Omental fat pad (tissue), 4 donors: Measurements from ENCODE around the genes ADGRF5 and ADGRF1.

GRCh38 chr6:45532684-45533228 lies 155.0 kb upstream of the SUPT3H start:
- PRO-cap: no peak
- RAMPAGE, long total RNA, 4 experiments: no peak in any of the 4 experiments

- PRO-cap: no peak
- RAMPAGE, long total RNA, 4 experiments: no peak in any of the 4 experiments
Measured at GRCh38 chr6:45658777-45659475, 281.2 kb upstream of the SUPT3H start.

- PRO-cap: no peak
- RAMPAGE, long total RNA, 4 experiments: no peak in any of the 4 experiments
Measured at GRCh38 chr6:45677168-45677926, 299.6 kb upstream of the SUPT3H start.

GRCh38 chr6:46161018-46161760 lies 9.6 kb downstream of the ENPP5 start:
- PRO-cap: no peak
- RAMPAGE, long total RNA, 4 experiments: no peak in any of the 4 experiments

GRCh38 chr6:46376582-46377005 lies 114.7 kb downstream of the RCAN2 start:
- PRO-cap: no peak
- RAMPAGE, long total RNA, 4 experiments: no peak in any of the 4 experiments

DNA sequence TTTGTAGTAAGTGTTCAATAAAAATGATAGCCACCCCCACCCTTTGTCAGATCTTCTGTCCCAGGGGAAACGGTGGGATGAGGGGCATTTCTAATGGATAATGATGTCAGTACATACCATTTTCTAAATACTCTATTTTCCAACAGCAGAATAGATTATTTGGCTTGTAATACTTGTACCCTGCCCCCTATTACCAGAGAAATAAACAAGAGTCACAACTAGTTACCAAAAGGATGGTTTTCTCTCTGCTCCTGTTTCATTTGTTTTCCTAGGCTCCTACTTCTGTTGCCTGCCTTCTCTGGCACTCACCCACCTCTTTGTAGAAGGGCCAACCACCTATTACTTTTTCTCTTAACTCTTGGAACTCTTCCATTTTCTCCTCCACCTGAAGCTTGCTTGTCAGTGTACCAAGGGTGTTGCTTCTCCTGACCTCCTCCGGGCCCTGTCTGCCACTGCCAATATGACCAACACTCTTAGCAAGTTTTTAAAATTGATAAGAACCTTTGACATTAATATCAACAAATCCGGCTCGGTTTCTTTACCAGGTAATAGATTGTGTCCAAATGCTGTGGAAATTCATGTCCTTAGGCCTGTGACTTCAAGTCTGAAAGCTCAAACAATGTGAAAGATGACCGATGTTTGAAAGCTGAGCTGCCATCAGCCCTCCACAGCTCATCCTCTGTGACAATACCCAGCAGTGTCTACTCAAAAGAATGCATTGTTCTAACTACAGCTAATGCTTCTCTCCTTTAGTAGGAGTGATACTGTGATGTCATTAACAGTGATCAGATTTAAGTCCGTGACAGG lies 97.6 kb downstream of the RCAN2 start:
- PRO-cap: no peak
- RAMPAGE, long total RNA, 4 experiments: no peak in any of the 4 experiments

- PRO-cap: no peak
- RAMPAGE, long total RNA, 4 experiments: no peak in any of the 4 experiments
Measured at GRCh38 chr6:46489424-46489883, 1.8 kb downstream of the RCAN2 start.

- PRO-cap: no peak
- RAMPAGE, long total RNA, 4 experiments: start-site peak on the minus strand in 2 of 4 experiments, at chr6:46921887-46921970 at its widest, 170 to 1,048 reads per replicate
Measured at GRCh38 chr6:46921664-46922217, at the start of gene ADGRF5. TSS of gene ADGRF5 (minus strand) at chr6:46921938.

DNA sequence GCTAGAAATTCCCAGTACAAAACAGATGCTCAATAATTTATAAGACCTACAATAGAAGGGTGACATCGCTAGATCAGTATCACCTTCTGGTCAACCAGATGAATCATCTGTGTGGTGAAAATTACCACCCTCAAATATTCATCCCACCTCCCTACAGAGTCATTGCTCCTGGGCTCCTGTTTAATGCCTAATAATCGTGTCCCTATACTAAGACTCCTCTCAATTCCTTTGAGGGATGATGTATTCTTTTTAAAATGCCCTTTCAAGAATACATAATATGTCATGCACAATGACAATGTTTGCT lies 10.8 kb upstream of the ADGRF5 start:
- PRO-cap: no peak
- RAMPAGE, long total RNA, 4 experiments: no peak in any of the 4 experiments

- PRO-cap: no peak
- RAMPAGE, long total RNA, 4 experiments: no peak in any of the 4 experiments
Measured at GRCh38 chr6:46952273-46952542, 30.5 kb upstream of the ADGRF5 start.

GRCh38 chr6:47016000-47016980 lies 25.8 kb downstream of the ADGRF1 start:
- PRO-cap: no peak
- RAMPAGE, long total RNA, 4 experiments: no peak in any of the 4 experiments

DNA sequence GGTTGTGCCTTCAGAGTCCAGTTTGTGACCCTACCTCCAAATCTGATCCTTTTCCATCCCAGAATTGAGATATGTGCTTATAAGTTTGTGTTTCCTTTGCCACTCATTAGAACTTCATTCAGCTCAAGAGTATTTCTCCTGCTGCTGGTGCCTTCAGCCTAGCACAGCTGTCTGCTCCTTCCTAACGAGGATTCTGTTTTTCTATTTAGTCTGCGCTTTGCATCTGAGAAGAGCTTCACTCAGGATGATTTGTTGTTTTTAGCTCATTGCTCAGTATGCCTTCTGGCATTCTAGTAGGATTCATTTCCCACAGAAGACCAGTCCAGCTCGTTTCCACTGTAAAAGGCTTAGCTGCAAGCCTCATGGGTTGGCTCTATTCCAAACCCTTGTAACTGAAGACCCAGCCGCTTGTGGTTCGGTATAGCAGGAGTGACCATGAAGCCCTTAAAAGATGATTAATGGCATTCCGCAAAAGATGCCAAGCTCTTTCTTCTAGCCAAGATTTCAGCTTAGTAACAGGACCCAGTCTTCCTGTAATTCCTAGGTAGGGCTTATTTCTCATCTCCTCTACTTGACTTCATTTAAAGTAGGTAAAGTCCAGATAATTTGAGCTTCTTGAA lies 7.3 kb downstream of the ADGRF1 start:
- PRO-cap: no peak
- RAMPAGE, long total RNA, 4 experiments: no peak in any of the 4 experiments

GRCh38 chr6:47041993-47042621 lies at the start of gene ADGRF1:
TSS of gene ADGRF1 (minus strand) at chr6:47042332.
- PRO-cap: no peak
- RAMPAGE, long total RNA, 4 experiments: no peak in any of the 4 experiments

- PRO-cap: no peak
- RAMPAGE, long total RNA, 4 experiments: no peak in any of the 4 experiments
Measured at GRCh38 chr6:47044147-47044918, 2.2 kb upstream of the ADGRF1 start.

DNA sequence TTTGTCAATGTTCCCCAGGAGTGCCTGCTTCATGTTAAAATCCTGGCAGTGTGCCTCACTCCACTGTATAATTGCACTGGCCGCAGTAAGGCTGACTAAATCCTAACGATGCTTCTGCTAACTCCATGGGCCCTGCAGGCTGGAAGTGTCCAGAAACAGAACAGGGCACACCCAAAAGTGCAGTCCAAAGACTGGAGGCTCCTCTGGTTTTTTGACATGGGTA lies 41.5 kb upstream of the ADGRF1 start:
- PRO-cap: no peak
- RAMPAGE, long total RNA, 4 experiments: no peak in any of the 4 experiments

- PRO-cap: no peak
- RAMPAGE, long total RNA, 4 experiments: no peak in any of the 4 experiments
Measured at GRCh38 chr6:47104071-47104303, 61.9 kb upstream of the ADGRF1 start.

DNA sequence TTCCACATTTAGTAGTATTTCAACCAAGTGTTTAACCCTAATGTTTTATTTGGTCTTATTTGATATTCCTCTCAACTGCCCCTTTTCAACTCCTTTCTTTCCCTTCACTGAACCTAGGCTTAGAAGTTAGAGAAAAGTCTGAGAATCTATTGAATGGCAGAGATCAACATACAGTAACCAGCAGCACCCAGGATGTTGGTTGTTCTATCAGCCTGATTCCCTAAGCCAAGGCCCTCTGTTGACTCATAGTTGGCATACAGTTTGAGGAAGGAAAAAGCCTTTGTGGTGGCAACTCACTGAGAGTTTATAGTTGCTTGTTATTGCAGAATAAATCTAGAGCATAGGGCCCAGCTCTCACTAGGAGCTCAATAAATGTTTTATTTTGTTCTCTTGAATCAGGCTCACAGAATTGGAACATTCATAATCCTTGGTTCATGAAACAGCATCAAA lies 119.0 kb upstream of the ADGRF1 start:
- PRO-cap: no peak
- RAMPAGE, long total RNA, 4 experiments: no peak in any of the 4 experiments

GRCh38 chr6:48068160-48069357 lies 42.4 kb downstream of the PTCHD4 start:
- PRO-cap: no peak
- RAMPAGE, long total RNA, 4 experiments: start-site peak on the minus strand in 1 of 4 experiments, at chr6:48068506-48068881 at its widest, 8 to 12 reads per replicate

DNA sequence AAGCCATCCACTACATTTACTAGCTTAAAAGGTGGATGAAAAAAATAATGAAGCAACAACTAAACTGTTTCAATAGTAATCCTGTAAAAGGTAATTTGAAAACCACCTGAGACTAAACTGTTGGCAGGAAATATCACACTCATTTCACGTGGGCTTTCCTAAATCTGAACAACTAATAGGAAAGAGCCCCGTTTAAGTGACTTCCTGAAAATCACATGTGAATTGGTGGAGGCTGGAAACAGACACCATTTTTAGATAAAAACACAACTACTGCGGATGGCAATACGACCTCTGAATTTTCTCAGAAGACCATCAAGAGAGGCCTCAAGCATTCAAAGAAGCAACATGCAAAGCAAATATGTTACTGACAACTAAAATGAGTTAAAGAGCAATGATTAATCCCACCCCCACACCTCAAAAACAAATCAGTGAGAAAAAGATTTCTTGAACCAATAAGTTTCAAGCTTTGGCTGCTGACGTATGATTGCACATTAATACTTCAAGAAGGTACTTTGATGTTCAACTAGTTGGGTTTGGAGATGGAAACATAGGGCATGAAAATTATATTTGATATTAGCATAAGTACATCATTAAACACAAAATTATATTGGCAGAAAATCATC lies 1.1 kb downstream of the MMUT start:
- PRO-cap: no peak
- RAMPAGE, long total RNA, 4 experiments: no peak in any of the 4 experiments

DNA sequence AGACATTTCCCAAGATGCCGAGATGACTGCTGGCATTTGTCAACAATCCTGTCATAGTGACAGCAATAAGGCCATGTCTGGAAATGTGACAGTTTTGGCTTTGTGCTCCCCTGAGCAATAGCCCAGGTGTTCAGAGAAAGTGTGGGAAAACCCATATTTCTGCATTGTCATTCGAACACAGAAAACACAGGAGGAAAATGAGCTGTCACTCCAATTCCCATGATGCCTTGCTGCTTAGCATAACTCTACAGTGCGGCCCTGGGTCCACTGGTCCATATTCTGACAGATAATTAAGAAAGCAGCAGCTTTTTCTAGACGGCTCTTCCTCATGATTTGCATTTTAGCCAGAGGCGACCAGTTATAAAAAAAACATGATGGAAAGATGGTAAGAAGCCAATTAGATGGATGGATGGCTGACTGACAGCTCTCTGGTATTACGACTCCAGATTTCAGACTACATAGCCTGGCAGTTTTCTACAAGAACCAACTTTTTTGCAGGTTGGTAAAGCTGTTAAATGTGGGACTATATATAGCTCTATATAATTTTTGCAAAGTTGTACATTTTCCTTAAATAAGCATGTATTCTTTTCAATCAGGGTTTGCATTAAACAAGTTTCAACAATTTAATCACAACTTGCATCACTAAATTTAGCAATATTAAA lies 43.7 kb upstream of the DEFB112 start:
- PRO-cap: no peak
- RAMPAGE, long total RNA, 4 experiments: no peak in any of the 4 experiments